Tibial artery (tissue), 1 donor: ENCODE results near the gene SHROOM3.

- PRO-cap = no peak
These were observed 1.5 kb downstream of the SDAD1 start for GRCh38 chr4:75988972-75989877.

- PRO-cap = no peak
These were observed 7.1 kb downstream of the SCARB2 start for GRCh38 chr4:76206488-76207034.

DNA sequence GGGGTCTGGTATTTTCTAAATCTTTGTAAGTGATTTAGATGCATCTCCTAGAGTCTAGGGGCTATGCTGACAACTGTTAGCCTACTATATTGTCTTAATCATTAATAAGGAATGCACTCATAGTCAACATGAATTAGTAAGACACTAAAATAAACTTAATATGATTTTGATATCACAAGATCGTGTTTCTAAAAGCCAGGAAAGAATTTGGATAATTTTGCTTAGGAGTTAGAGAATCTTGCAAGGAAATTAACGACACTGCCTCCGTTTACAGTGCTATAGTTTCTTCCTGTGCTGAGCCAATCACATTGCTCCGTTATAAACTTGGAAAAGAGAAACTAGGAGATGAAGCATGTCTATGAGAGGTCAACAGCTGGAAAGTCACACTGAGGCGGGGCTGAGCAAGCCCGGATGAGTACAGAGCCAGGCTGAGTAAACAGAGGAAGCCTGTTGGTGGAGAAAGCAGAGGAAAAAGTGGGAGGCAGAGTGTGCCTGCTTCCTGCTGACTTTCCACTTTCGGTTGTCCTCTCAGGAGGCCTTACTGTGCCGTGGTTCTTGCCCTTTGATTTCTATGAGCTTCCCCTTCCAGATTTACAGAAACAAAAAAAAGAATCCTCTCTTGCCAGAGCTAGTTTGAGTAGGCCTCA lies 5.4 kb downstream of the SCARB2 start:
- PRO-cap = bidirectional peak, plus-strand start at position 439 of the sequence, minus-strand start at position 388 of the sequence

DNA sequence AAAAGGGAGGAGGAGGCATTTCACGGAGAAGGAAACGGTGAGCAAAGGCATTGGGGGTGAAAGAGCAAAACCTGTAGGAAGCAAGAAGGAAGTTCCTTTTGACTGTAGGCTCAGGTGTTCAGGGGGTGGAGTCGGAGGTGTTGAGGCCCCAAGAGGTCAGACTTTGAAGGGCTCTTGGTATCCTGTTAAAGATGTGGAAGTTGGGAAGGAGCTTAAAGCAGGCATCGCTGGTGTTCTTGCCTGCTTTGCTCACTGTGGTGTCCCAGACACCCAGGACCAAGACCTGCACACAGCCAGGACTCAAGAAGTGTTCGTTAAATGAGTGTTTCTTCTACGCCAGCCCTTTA lies 737 bp upstream of the SCARB2 start:
- PRO-cap = no peak

DNA sequence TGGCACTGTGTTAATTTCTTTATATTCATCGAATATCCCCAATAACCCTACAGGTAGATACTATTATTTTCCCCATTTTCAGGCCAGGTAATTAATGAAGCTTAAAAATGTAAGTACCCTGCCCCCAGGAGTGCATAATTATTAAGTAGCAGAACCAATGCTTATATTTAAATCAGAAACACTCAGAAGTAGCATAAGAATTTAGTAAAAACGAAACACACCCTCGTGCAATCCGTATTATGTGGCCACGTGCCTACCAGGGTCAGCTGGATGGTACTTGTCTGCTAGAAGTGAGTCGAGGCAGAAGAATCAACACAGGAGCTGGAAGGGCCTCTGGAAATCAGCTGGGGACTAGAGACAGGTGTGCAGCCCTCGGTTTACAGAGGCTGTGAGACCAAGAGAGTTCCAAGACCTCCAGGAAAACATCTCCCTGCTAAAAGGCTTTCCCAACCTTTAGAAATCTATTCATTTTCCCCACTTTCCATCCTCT lies 589 bp upstream of the FAM47E start:
- PRO-cap = no peak

GRCh38 chr4:76310592-76311108 lies 4.1 kb downstream of the STBD1 start:
- PRO-cap = no peak

DNA sequence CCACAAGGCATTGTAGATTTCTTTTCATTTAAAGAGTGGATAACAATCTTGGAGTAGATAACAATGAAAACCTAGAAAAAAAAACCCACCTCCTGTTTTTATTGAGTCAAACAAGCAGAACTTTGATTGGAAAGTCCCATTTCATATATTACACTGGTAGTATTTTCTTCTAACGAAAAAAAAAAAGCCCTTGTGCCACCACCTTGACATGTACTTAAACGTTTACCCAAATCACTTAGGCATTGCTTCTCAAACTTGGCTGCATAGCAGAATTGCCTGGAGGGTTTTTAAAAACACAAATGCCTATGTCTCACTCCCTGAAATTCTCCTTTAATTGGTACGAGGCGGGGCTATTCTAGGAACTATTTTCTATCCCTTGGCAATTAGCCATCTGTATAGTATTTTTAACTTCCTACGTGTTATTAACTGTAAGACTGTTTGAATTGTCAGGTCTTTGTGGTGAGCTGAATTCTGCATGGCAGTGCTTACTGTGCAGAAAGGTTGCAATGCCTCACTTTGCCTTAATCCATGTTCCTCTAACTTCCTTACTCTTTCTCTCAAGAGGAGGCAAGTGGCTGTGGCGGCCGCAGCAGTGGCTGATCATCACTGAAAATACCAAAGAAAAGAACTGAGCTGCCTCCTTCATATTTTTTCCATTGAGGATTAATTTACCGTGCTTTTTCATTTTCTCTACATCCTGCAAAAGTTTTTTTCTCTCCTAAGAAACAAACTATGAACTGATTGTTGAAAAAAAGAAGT lies at the start of gene SHROOM3:
TSS of gene SHROOM3 (plus strand) at position 548 of the 759 bp plus-strand sequence.
- PRO-cap = no peak

- PRO-cap = no peak
These were observed 700 bp downstream of the SHROOM3 start for GRCh38 chr4:76435441-76436417.

GRCh38 chr4:76526326-76527172 lies 91.5 kb downstream of the SHROOM3 start:
- PRO-cap = no peak

GRCh38 chr4:76569621-76570951 lies 135.1 kb downstream of the SHROOM3 start:
- PRO-cap = no peak

DNA sequence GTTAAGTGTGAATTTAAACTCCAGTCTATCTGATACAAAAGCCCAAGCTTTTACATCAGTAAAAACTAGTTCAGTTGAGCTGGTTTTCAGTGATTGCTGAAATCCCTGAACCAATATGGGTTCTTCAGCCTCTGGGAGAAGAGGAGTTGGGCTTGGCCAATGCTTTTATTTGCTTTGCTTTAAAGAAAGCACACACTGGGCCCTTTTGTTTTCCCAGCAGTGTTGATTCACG lies 136.1 kb downstream of the SHROOM3 start:
- PRO-cap = no peak

DNA sequence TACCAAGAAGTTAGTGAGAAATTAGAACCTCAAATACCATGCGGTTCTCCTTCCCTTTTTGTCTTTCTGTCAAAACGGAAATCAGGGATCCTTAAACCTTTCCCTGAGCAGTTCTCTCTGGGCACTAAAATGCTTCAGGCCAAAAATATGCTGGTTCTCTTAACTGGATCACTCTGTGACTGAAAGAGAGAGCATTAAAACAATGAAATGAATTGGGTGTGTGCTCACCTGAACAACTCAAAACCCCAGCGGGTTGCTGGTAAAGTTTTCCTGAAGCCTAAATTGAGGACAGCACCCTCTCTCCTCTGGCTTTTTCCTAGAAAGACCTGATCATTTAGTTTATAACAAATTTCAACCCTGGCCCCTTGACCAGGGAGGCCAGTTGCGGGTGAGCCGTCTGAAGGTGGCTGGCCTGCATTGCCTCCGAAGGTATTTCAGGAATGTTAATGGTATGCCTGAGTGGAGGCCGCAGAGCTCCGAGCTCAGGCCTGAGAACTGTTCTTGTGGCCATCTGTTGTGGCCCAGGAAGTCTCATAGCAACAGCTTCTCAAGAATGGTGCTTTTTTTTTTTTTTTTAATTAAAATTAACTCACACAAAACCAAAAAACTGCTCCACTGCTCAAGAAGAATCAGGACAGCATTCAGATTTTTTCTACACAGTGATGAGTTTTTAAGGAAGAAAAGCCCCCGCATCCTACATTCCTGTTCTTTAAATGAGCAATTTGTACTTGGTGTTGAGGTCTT lies 155.1 kb downstream of the SHROOM3 start:
- PRO-cap = no peak

- PRO-cap = no peak
These were observed 207.6 kb downstream of the SOWAHB start for GRCh38 chr4:76690251-76690738.

DNA sequence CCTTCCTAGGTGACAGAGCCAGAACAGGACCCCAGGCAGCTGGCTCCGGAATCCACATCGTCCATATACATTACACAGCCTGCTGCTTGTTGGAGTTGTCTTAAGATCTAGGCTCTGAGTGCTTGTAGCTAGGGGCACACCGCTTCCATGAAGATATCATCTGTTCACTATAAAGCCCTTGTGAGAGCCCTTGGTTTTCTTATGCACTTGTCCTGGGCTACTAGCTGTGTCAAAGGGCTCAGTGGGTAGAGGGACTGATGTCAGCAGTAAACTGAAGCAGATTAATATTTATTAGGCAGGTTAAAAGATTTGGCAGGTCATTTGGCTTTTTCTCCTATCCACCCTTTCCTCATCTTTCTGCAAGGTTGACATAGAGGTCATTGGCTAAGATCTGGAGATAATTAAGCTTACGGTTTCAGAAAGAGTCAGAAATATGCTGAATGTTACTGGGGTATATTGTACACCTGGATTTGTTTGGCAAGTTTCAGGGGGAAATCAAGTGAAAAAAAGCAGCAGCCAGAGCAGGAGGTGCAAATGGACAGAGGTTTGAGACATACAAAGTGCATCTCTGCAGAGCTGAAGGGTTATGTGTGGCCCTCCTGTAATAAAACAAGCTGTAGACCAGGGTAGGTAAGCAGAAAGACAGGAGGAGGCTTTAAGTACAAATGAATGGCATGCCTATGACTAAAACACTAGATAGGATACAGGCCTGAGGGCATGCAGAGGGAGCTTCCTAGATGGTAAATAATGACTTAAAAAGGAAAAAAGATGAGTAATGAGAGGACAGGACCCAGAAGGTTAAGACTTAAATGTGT lies 195.2 kb downstream of the SOWAHB start:
- PRO-cap = no peak

GRCh38 chr4:76715727-76716715 lies 181.9 kb downstream of the SOWAHB start:
- PRO-cap = no peak

DNA sequence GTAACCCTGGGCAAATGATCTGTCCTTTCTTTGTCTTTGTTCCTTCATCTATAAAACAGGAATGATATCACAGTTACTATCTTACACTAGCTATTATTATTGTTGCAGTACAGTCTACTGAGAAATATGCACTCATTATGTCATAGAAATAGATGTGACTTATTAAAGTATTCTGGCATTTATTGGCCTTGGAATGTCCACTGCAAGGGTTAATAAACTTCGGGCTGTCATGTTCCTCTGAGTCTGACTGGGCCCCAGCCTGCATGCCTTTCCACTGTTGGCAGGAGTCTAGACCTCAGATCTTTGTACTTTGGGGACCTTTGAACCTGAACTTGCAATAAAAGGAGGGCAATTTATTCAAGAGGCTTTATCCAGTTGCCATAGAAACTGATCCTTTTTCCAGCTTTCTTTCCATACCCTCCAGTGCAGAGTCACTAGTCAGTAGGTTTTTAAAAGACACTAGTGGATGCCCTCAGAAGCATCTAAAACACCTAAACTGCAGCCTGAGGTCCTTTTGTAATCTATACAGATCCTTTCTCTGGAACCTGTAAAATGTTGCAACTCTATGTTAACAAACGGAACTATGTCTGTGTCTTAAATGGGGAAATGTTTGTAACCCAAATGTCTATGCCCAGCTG lies 41.7 kb downstream of the SOWAHB start:
- PRO-cap = no peak

GRCh38 chr4:76956957-76957325 lies 7.4 kb downstream of the SEPTIN11 start:
- PRO-cap = no peak

DNA sequence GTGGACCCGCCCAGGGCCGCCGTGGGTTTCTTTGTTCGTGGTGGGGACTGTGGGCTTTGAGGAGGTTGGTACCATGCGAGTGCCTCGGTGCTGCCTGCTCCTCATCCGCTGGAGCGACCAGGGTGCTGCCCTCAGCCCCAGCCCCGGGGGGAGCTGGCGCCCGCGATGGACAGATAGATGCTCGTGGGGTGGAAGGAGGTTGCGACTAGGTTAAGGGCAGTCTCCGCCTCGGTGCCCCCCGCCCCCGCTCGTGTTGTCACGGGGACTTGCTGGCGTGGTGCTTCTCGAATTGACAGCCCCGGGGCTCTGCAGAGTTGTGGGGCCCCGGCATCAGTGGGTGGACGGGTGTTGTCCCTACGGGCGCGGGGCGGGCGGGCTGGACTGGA lies 497 bp downstream of the CCNG2 start:
- PRO-cap = bidirectional peak, plus-strand start at position 253 of the sequence, minus-strand start at position 250 of the sequence

DNA sequence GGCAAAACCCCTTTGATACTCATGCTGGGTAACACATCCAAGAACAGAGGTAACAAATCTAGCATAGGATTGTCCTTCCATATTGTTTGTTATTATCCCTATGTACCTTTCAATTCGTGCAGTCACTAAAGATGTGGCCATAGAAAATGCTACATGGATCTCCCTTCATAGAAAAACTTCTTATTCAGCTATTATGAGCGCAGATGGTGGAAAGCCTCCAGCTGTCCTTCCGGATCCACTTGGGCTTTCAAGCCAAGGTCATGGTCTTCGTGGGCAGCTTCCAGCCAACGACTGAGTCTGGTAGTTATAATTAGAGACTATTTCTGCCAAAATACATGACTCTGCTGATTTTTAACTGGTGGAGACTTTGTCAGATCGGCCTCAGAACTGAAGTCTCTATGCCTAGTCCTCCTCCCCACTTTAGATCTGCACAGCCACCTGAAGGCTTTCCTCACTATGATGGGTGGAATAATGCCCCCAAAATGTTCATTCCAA lies 171.4 kb upstream of the CXCL13 start:
- PRO-cap = no peak

GRCh38 chr4:77493747-77494673 lies 111.6 kb upstream of the CXCL13 start:
- PRO-cap = no peak